SK-MEL-5 (cell line): ENCODE results near the gene C1orf35.

GRCh38 chr1:226735540-226735941, 3.5 kb downstream of the ITPKB start:
RAMPAGE:
- cytosol, long total RNA, result no peak
- long total RNA, result no peak
- nucleus, long total RNA, result no peak

DNA sequence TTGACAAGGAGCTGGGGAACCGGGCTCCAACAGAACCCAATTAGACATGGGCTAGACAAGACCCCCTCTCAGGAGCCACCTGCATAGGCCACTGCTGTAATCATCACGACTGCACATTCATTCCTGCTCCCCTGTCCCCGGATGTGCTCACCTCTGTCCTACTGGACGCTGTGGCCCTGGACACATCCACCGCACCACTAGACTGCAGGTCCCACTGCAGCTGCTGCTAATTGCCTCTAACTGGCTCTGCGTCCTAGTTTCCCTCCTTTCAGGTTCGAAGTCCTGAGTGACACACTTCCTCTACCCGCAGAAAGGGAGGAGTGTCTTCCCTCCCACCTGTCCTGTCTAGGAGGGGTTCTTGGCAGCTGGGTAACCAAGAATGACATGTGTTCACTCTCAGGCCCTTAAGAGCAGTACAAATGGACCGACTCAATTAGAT, 40.4 kb upstream of the ITPKB start:
RAMPAGE:
- cytosol, long total RNA, result no peak
- long total RNA, result no peak
- nucleus, long total RNA, result no peak

RAMPAGE:
- cytosol, long total RNA, result no peak
- long total RNA, result no peak
- nucleus, long total RNA, result no peak
Measured at GRCh38 chr1:226942341-226942908, 2.3 kb downstream of the COQ8A start.

DNA sequence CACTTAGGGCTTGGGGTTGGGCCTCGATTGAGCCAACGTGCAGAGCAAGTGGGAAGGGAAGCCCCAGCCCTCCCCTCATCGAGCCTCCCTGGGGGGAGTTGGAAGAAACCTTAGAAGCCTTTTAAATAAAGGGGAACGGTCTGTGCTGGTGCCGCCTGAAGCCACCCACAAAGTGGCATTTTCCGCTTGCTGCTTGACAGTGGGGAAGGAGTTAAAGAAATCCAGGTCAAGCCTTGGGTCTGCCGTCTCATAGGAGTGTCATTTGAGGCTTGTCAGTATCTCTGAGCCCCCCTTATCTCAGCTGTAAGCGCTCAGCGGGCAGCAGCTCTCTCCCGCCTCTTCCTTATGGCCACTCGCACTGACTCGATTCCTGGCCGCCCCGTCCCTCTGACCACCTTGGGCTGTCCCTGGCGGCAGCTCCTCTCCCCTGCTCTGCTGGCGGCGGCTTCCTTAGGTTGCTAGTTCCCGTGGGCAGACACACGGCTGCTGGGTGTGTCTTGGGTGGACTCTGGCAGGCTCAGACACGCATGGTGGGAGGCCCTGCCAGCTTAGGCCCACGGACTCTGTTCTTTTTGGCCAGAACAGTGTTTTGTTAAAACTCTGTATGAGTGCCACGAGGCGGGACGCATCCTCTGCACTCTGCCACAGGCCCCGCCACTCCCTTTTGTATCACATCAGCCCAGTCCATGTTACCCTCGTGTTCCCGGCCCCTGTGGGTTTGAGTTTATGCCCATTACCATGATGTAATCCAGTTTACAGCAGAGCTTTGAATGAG, 45.7 kb downstream of the COQ8A start:
RAMPAGE:
- cytosol, long total RNA, result no peak
- long total RNA, result no peak
- nucleus, long total RNA, result no peak

DNA sequence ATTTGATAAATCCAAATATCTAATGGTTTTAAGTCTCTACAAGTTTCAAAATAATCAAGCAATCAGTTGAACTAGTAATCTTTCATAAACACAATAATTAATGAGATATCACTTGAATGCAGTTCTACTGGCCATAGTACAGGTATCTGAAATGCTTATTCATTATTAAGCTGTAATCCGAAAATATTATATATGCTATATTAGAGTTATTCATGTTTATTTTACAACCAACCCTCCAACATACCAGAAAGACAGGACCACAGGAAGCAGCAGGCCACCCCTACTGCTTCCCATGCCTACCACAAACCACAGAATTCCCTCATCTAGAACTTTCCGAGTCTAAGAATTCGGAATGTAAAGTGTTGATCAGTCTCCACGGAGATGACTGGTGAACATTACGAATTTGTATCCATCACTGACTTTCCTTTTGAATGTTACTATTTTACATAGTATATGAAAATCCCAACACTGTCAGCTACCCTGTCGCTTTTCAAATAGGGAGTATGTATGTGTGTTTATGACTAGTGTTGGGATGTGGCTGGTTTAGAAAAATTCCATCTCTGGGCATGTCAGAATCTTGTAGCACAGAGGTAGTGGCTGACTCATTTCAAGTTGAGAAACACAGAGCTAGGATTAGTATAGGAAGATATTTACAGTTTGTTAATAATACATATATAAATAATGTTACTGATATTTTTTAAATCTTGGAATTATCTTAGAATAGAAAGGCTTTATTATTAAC, 118.2 kb downstream of the COQ8A start:
RAMPAGE:
- cytosol, long total RNA, result no peak
- long total RNA, result no peak
- nucleus, long total RNA, result no peak

DNA sequence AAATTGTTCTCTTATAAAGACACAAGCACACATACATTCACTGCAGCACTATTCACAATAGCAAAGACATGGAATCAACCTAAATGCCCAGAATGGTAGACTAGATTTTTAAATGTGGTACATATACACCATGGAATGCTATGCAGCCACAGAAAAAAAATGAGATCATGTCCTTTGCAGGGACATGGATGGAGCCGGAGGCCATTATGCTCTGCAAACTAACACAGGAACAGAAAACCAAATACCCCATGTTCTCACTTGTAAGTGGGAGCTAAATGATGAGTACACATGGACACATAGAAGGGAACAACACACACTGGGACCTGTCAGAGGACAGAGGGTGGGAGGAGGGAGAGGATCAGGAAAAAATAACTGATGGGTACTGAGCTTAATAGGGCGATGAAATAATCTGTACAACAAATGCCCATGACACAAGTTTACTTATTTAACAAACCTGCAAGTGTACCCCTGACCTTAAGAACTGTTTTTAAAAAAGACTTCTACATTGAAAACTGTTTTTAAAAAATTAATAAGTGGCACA, 75.4 kb downstream of the CDC42BPA start:
RAMPAGE:
- cytosol, long total RNA, result no peak
- long total RNA, result no peak
- nucleus, long total RNA, result no peak

DNA sequence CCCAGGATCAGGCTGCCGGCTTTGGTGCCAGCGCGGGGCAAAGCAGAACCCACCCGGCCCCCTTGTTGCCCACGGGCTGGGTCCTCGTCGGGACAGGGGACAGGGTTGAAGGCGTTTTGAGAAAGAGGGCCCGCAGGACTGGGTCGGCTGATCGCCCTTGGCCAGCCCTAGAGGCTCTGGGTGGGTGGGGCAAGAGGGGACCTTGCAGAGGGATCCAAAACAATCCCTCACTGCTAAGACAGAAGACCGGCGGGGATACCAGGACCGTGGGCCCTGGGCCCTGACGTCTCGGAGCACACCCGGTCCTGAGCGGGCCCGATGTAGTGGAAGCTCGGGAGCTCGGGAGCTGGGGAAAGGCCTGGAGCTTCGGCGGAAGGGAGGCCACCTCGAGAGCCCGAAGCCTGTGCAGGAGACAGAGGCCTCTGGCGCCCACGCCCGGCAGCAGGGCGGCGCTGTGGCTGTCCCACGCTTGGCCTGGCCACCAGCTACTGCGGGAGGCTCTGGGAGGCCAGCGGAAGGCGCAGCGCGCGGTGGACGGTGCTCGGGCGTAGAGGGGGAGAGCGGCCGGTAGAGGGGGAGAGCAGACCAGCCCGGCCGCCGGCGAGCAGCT, 2.8 kb upstream of the ZNF678 start:
RAMPAGE:
- cytosol, long total RNA, result no peak
- long total RNA, result no peak
- nucleus, long total RNA, result no peak

DNA sequence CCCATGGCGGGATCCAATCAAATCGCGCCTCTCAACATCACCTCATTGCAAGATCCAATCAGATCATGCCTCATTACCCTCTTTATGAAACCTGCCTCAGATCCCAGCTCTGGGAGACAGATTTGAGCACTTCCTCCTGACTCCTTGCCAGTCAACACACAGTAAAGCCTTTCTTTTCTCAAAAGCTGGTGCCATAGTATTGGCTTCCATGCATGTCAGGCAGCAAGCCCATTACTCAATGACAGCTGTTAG, 41.9 kb downstream of the PRSS38 start:
RAMPAGE:
- cytosol, long total RNA, result no peak
- long total RNA, result no peak
- nucleus, long total RNA, result no peak

DNA sequence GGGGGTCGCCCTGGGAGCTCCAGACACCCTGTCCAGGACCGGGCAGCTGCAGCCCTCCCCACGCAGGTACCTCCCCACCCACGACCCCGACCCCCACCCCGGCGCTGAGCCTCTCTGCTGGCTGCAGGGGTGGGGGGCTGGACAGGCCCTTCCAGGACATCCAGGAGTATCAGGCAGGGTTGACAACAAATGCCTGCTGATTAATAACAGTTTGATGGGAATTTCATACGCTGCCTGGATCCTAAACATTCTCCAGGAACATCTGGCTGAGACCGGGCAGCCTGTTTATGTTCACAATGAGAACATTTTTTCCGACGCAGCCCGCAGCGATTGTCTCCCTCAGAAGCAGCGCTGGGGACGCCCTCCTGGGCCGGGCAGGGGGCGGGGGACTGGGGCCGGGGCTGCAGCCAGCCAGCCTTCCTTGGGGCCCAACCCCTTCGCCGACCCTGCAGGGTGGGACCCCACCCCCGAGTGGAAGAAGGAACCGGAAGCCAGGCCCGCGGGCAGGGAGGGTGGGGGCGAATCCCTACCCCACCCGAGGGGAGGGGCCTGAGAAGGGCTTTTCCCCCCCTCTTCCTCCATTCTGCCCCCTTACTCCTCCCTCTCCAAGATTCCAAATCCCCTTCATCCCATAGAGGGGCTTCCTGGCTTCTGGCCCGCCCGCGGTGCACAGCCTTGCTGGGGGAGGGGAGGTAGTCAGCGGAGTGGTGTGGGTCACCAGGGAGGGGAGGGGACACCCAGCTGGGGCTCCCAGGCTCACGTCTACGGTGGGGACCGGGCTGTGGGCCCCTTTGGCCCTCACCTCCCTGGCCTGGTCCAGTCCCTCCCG, 60.7 kb downstream of the WNT9A start:
RAMPAGE:
- cytosol, long total RNA, result no peak
- long total RNA, result no peak
- nucleus, long total RNA, result no peak

DNA sequence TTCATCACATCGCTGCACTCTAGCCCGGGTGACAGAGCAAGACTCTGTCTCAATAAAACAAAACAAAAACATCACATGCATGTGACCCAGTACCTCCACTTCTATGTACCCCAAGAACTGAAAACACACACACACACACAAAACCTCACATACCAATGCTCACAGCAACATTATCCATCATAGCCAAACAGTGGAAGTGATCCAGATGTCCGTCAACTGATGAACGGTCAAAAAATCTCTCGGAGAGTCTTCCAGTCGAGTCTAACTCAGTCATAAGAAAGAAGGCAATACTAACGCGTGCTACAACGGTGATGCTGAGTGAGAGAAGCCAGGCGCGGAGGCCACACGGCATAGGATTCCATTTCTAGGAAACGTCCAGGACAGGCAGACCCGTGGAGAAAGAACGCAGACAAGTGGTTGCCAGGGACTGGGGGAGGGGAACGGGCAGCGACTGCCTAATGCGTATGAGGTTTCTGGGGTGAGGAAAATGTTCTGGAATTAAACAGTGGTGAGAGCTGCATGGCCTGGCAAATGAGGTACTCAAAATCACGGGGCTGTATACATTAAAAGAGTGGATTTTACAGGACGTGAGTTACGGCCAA, 3.7 kb downstream of the WNT9A start:
RAMPAGE:
- cytosol, long total RNA, result no peak
- long total RNA, result no peak
- nucleus, long total RNA, result no peak

GRCh38 chr1:227948309-227948758, 602 bp upstream of the WNT9A start:
RAMPAGE:
- cytosol, long total RNA, result no peak
- long total RNA, result no peak
- nucleus, long total RNA, result no peak

GRCh38 chr1:228059742-228061000, 22.3 kb upstream of the ARF1 start:
RAMPAGE:
- cytosol, long total RNA, result no peak
- long total RNA, result no peak
- nucleus, long total RNA, result no peak

DNA sequence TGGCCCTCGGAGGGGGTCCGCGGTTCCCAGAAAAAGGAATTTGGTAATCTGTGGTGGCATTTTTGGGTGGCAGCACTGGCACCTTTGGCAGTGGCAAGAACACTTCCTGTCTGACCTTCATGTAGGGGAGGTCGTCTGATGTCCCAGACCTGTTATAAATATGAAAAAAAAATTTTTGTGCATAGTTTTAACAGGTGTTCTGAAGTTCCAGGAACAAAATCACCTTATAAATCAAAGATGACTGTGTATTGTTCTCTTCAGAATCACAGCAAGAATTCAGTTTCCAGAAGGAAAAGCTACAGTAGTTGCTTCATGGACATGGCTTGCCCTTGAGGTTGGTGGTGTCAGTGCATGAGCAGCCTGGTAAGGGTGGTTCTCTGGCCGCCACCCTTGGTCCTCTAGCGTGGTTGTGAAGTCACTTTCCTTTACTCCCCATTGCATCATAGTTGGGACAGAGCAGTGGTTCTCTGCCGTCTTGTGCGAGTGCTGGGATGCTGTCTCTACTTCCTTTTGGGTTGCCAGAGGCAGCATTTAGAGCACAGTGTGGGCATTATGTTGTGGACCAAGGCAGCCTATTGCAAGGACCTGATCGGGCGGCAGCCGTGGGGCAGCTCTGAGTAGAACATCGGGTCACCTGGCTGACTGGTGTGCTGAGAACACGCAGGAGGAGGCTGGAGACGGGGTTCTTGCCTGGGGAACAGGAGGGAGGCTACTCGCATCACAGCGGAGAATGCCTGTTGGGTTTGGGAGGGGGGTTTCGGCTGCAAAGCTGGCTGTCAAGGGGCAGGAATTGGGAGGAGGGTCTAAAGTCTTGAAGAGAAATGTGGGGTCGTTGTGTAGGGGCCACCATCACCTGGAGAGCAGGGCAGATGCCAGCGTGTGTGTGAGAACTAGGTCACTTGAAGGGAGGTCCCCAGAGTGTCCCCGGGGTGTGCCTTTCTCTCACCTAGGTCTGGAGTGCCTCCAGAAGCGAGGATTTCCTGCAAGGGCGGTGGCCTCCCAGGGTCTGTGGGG, 6.2 kb downstream of the ARF1 start:
RAMPAGE:
- cytosol, long total RNA, result no peak
- long total RNA, result no peak
- nucleus, long total RNA, result no peak

DNA sequence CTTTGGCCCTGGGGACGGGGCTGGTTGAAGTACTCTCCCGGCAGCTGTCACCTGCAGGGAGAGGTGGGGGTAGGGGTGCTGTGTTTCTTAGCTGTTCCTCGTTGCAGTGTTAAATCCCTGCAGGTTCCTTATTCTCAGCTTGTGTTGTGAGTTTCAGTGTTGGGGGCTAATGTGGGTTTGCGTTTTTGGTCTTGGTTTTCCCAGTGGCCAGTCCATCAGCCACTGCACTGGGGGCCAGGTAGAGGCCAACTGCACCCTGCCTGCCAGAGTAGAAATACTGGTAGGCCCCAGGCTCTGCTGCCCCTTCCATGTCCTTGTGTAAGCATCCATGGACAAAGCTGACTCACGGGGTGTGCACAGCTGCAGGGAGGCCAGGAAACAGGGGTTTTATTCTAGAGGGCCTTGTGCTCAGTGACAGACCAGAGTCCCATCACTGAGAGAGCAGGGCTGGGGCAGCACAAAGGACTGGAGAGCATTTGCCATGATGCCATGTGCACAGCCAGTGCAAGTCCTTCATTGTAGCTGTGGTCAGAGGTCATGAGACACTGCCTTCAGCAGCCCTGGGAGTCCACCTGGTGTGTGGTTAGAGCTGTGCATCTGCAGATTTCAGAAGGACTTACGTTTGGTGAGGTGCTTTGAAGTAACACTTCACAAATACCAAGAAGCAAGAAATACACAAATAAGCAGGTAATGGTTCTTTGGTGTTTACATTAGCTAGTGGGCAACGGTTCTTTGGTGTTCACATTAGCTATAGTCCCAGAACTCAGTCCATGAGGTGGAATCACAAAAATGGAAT, 8.1 kb downstream of the ARF1 start:
RAMPAGE:
- cytosol, long total RNA, result no peak
- long total RNA, result no peak
- nucleus, long total RNA, result no peak

RAMPAGE:
- cytosol, long total RNA, result start-site peak on the minus strand at chr1:228103319-228103338, 27 and 19 reads in 2 replicates; start-site peak on the plus strand at chr1:228103433-228103477, 18 and 19 reads in 2 replicates
- long total RNA, result no peak
- nucleus, long total RNA, result start-site peak on the minus strand at chr1:228103324-228103351, 23 and 22 reads in 2 replicates
Measured at GRCh38 chr1:228102613-228103637, at the start of gene C1orf35. C1orf35 (minus strand) TSS chr1:228103325.

RAMPAGE:
- cytosol, long total RNA, result no peak
- long total RNA, result no peak
- nucleus, long total RNA, result no peak
Measured at GRCh38 chr1:228106380-228107021, 2.6 kb downstream of the MRPL55 start.

RAMPAGE:
- cytosol, long total RNA, result no peak
- long total RNA, result no peak
- nucleus, long total RNA, result no peak
Measured at GRCh38 chr1:228144402-228144827, 4.3 kb downstream of the GUK1 start.

GRCh38 chr1:228146400-228147059, 3.2 kb upstream of the GJC2 start:
RAMPAGE:
- cytosol, long total RNA, result no peak
- long total RNA, result no peak
- nucleus, long total RNA, result no peak

DNA sequence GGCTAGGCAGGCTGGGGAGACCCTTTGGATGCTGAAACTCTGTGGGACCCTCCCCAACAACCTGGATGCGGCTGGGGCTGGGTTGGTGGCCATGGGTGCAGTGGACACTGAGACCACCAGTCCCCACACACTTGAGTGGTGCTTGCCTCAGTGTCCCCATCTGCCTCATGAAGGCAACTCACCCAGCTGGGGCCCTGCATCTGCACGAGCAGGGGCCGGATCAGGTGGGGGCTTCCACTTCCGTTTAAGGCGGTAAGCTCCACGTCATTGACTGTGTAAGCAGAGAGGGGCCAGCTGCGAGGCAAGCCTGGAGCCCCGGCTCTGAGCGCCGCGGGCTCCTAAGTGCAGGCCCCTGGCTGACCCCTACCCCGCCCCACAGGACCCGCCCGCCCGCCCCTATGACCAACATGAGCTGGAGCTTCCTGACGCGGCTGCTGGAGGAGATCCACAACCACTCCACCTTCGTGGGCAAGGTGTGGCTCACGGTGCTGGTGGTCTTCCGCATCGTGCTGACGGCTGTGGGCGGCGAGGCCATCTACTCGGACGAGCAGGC, 7.7 kb downstream of the GJC2 start:
RAMPAGE:
- cytosol, long total RNA, result no peak
- long total RNA, result no peak
- nucleus, long total RNA, result no peak

DNA sequence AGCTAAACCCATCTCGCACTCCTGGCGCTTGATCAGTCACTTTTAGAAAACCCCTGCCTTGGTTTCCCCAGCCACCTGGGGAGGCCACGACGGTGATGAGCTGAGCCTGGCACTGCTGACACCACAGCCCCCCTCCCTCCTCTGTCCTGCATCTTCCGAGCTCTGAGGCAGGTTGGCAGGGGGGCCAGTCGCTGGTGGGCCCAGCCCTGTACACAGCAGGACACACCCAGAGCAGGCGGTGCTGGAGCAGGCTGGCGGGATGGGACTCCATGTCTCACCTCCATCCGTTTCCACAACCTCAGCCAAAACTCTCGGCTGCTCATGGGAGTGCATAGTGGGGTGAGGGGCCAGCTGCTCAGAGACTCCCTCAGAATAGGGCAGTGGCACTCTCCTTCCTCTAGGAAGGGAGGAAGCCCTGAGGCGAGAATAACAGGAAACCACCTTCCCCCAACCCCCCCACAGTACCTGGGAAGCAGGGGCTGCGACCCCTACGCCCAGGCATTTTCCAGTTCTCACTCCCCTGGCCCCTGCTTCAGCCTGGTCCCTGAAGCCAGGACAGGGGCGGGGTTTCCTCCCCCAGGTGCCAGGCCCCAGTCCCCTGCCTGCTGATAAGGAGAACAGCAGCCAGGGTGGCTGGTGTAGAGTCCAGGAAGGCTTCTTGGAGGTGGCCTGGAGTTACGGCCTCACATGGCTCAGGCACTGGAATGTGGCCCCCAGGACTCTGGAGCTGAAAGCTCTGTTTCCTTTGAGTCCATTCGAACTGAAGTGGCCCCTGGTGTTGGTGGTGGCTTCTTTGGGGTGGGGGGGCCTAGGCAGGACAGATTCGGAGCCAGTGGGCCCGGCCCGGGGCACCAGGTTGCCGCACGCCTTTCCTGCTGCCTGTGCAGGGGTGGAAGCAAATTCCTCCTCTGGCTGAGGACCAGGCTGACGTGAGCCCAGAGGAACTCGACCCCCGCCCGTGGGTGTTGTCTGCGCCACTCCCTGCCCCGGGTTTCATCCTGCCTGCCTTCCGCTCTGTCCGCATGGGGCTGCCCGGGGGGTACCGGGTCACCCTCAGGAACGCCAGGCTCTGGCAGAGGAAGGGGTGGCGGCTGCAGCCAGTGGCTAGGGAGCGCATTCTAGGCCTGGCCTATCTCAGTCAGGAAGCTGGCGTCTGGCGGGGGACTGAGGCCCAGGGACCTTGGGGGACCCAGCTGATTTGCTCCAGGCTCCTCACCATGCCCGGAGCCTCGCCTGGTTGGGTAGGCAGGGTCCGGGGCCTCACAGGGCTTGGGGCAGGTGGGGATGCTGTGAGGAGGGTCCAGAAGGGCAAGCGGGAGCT, 2.9 kb upstream of the IBA57 start:
RAMPAGE:
- cytosol, long total RNA, result no peak
- long total RNA, result no peak
- nucleus, long total RNA, result no peak